SK-N-DZ (cell line): Measurements from ENCODE around the gene TTC9C.

RAMPAGE:
- cytosol, long total RNA, result no peak
- nucleus, long total RNA, result no peak
Measured at GRCh38 chr11:61853681-61854310, 25.7 kb downstream of the FADS2 start.

GRCh38 chr11:61898881-61899725 is 7.8 kb upstream of the FADS3 start:
RAMPAGE:
- cytosol, long total RNA, result no peak
- nucleus, long total RNA, result no peak

RAMPAGE:
- cytosol, long total RNA, result no peak
- nucleus, long total RNA, result no peak
Measured at GRCh38 chr11:61909929-61910470, 7.4 kb downstream of the RAB3IL1 start.

DNA sequence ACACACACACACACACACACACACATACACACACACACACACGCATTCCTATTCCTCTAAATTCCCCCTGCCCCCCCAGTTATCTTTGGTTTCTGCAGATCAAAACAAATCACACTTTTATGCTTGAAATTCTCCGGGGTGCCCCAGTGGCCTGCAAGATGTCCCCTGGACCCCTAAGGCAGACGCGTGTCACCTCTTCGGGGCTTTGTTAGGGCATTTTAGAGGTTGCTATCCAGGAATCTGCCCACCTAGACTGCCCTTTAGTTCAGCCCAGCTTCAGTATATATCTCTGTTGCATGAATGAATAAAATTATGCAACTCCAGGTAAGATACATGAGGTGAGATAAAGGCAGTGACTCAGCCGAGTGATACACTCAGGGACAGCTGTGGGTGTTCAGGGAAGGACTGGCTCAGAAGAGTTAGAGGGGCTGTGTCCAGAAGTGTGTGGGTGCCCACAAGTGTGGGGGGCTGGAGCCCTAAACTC is 8.5 kb downstream of the FTH1 start:
RAMPAGE:
- cytosol, long total RNA, result no peak
- nucleus, long total RNA, result no peak

DNA sequence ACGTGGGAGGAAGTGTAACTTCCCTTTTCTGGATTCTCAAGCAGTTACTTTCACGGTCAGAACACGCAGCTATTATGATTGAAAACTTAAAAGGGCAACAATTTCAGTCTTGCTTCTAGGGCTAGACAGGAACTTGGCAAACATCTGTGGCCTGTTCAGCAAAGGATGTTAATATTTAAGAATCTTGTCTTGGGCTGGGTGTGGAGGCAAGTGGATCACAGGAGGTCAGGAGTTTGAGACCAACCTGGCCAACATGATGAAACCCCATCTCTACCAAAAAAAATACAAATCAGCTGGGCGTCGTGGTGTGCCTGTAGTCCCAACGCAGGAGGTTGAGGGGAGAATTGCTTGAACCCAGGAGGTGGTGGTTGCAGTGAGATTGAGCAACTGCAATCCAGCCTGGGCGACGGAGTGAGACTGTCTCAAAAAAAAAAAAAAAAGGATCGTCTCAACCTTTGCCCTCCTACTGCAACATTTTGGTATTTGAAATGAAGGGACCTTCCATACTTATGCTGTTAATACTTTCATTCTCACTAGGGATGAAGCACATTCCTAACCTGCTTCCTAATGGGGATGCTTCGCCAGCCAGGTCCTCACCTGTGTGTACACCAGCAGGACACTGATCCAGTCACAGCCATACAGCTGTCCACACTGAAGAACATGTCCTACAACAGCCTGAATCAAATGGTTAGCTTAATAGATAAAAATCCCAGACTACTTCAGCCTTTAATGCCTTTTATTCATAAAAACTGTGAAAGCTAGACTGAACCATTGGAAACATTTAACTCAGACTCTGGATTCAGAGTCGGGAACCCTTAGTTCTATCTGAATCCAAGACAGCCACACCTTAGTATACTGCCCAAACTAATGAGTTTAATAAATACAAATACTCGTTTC is 3.6 kb downstream of the FTH1 start:
RAMPAGE:
- cytosol, long total RNA, result no peak
- nucleus, long total RNA, result no peak

RAMPAGE:
- cytosol, long total RNA, result no peak
- nucleus, long total RNA, result no peak
Measured at GRCh38 chr11:61980656-61981013, 13.2 kb upstream of the FTH1 start.

DNA sequence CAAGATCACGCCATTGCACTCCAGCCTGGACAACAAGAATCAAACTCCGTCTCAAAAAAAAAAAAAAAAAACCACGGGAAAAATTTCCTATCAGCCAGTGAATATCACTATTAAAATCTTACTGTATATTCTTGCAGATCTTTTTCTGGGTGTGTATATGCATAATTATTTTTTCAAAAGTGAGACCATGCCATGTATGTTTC is 21.3 kb upstream of the SCGB1A1 start:
RAMPAGE:
- cytosol, long total RNA, result no peak
- nucleus, long total RNA, result no peak

GRCh38 chr11:62399067-62399492 is 19.8 kb upstream of the SCGB1A1 start:
RAMPAGE:
- cytosol, long total RNA, result no peak
- nucleus, long total RNA, result no peak

GRCh38 chr11:62592985-62594047 is 2.0 kb upstream of the TUT1 start:
RAMPAGE:
- cytosol, long total RNA, result no peak
- nucleus, long total RNA, result no peak

DNA sequence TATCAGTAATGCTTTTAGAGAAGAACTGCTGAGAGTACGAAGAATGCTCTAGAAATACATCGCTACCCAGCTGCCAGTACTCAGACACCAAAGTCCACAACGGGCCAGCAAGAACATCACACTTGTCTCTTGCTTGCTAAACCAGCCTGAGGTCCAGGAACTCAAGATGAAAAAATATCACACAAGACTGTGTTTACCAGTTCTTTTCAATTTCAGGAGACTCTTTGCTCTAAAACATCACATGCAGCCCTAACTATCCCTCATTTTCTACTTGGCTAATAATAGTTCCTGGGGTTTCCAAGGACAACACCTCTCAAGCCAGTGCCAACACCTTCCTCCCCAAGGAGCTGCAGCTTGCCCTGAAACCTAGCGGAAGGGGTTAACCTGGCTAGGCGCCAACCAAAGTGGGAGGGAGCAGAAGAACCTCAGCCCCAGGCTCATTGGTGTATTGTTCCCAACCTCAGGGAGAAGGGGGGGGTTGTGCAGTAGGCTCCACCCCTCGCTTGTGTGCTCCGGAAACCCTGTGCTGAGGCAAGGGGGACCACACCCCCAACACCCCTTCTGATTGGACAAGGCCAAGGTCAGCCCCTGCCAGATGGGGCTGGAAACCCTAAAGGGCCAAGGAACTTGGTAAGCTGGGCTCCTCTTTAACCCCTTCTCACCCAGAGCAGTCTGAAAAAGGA is 2.7 kb downstream of the MTA2 start:
RAMPAGE:
- cytosol, long total RNA, result no peak
- nucleus, long total RNA, result no peak

GRCh38 chr11:62607456-62607915 is 5.1 kb downstream of the EML3 start:
RAMPAGE:
- cytosol, long total RNA, result no peak
- nucleus, long total RNA, result no peak

RAMPAGE:
- cytosol, long total RNA, result no peak
- nucleus, long total RNA, result no peak
Measured at GRCh38 chr11:62670948-62671507, 445 bp upstream of the UQCC3 start.

DNA sequence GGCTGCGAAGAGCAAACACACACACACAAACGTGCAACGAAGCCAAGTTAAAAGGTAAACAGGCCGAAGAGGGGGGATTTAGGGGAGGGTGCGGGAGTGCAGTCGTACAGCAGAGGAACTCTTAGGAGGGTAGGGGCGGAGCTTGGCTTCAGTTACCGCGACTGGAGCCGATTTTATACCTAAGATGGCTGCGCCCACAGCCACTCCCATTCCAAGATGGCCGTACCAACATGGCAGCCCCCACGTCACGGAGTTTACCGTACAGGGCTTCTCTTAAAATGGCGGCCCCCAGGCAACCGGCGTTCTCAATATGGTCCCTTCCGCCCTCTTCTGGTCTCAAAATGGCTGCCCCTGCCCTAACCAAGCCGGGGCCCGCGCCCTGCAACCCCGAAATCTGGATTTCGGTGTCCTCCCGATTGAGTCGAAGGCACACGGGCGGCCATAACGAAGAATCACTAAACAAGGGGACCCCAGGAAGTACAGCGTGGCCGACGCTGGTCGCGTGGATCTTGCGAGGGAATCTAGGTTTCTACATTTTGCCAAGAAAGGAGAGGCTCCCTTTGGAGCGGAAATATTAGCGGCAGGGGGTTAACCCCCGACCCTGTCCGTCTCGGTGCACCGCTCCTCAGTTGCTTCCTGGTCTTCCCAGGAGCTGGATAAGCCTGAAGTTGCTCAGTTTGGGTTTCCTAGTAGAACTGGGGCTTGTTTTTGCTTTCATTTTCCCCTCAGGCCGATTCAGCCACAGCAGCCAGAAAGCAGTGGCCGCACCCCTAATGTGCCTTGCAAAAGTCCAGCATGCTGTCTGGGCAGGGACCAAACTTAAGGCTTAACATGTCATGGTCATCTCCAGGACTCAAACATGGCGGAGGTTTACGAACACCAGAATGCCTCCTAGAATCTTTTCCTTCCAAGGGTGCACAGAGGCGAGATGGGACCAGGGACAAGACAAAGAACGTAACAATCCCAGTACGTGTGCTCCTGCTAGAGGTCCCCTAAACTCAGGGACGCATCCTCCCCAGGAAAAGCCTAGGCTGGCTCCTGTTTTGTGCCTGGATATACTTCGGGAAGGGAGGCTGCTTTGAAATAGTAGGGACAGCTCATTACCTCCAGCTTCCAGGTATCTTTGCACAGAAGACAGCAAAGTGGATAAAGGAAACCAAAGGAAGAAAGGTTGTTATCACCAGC is 2.3 kb downstream of the GNG3 start:
RAMPAGE:
- cytosol, long total RNA, result no peak
- nucleus, long total RNA, result no peak

RAMPAGE:
- cytosol, long total RNA, result no peak
- nucleus, long total RNA, result no peak
Measured at GRCh38 chr11:62716871-62717393, 9.5 kb downstream of the GNG3 start.

GRCh38 chr11:62726312-62726999 is 801 bp downstream of the HNRNPUL2 start:
RAMPAGE:
- cytosol, long total RNA, result no peak
- nucleus, long total RNA, result no peak

DNA sequence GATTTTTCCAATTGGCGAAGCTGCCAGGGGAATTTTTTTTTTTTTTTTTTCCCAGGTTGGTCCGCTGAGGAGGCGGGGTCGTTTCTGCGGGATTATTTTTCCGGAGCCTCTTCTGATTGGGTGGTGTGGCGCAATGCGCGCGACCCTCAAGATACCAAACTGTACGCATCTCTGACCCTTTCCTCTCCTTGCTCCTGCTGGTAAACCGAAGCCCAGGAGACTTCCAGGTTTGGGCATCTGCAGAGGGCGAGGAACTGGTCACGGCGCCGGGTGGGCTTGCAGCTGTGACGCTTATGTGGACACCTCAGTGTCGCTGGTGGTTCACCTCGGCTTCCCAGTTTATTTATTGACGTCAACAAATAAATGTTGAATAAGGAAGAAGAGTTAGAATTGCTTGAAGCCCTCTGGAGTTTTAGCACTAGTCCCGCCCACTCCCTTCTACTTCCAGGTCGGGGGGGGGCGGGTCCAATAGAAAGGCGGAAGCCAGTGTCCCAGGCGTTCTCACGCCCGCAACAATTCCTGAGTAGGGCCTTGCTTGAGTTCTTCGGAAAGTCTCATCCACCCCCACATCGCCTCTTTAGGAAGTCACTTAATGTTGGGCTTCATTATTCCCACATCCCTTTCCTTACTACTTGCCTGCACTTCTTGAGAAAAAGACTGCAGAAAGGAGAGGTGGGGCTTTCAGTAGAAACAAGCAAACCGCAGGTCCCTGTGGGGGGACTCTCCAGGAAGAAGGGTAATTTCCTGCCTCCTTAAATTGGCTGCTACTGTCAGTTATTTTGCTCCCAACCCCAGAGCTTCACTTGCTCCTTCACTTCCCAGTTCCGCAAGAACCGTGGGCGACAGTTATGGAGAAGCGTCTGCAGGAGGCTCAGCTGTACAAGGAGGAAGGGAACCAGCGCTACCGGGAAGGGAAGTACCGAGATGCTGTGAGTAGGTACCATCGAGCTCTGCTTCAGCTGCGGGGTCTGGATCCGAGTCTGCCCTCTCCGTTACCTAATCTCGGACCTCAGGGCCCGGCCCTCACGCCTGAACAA is at the start of gene TTC9C:
TSS of gene TTC9C (plus strand) at position 486 of the 1,037 bp plus-strand sequence.
RAMPAGE:
- cytosol, long total RNA, result start-site peak on the plus strand centred at position 131 of the sequence, 47 bp wide, 73 and 104 reads in 2 replicates; start-site peak on the plus strand centred at position 499 of the sequence, 57 bp wide, 249 and 722 reads in 2 replicates
- nucleus, long total RNA, result start-site peak on the plus strand centred at position 501 of the sequence, 54 bp wide, 201 and 29 reads in 2 replicates

RAMPAGE:
- cytosol, long total RNA, result no peak
- nucleus, long total RNA, result no peak
Measured at GRCh38 chr11:62790385-62791069, 1.3 kb downstream of the TMEM223 start.

GRCh38 chr11:62799363-62799947 is 5.8 kb downstream of the NXF1 start:
RAMPAGE:
- cytosol, long total RNA, result no peak
- nucleus, long total RNA, result no peak

DNA sequence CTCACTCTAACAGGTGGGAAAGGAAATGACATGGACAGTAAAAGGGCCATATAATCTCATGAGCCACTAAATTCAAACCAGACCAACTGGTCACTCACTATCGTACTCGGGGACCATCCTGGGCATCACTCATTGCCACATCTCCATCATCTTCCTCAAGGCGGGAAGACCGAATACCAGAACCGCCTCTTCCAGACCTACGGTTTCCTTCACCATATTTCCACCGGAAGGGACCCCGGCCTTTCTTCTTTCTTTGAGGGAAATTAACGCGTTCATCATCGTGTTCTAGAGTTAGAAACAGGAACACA is 1.6 kb downstream of the NXF1 start:
RAMPAGE:
- cytosol, long total RNA, result no peak
- nucleus, long total RNA, result no peak

DNA sequence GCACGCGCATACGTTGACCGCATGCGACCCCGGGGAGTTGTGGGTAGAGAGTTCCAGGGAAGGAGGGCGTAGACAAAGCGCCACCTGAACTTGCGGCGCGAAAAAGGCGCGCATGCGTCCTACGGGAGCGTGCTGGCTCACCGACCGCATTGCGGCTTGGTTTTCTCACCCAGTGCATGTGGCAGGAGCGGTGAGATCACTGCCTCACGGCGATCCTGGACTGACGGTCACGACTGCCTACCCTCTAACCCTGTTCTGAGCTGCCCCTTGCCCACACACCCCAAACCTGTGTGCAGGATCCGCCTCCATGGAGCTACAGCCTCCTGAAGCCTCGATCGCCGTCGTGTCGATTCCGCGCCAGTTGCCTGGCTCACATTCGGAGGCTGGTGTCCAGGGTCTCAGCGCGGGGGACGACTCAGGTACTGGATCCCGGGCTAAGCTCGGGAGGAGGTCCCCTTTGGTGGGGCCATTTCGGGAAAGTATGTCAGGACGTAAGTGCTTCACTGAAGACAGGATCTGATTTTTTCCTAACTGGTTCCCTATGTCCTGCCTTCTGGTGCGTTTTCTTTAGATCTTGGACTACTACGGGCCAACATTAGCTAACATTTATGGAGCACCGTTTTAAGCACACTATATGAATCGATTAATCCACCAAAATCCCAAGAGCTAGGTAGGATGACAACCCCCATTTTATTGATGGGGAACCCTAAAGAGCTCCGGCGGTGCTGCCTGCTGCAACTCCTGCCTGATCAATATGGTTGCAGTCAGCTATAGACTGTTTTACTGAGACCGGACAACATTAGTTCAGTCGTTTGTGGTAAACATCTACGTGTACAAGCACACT is 16.8 kb upstream of the WDR74 start:
RAMPAGE:
- cytosol, long total RNA, result start-site peak on the plus strand centred at position 123 of the sequence, 153 bp wide, 590 and 705 reads in 2 replicates
- nucleus, long total RNA, result start-site peak on the plus strand centred at position 160 of the sequence, 86 bp wide, 715 and 116 reads in 2 replicates